Heart (tissue), 3 donors: ENCODE measurements around a stretch of chr16.

DNA sequence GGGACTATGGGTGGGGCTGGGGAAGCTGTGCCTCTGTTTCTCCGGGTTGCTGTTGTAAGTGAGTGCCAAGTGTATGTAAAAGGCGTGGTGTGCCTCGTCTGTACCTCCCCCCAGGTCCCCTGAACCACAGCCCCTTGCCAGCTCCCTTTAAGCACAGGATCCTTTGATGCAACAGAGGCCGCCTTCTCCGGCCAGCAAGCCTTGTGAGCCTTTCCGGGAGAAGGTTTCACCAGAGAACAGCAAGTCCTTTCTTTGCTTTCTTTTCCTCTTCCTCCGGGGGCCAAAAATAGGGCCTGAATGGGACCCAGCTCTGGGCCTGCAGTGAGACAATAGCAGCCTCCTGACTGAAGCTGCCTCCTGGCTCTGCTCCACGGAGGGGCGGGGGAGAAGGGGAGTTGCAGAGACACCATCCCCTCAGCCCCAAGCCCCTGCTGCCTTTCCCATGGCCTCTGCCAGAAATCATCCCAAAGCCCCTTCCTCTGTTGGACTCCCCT lies 9.0 kb downstream of the ADGRG1 start:
- RAMPAGE, long total RNA, 2 experiments = no peak in any of the 2 experiments

GRCh38 chr16:57643267-57643995 lies 15.0 kb downstream of the ADGRG1 start:
- RAMPAGE, long total RNA, 2 experiments = no peak in any of the 2 experiments

DNA sequence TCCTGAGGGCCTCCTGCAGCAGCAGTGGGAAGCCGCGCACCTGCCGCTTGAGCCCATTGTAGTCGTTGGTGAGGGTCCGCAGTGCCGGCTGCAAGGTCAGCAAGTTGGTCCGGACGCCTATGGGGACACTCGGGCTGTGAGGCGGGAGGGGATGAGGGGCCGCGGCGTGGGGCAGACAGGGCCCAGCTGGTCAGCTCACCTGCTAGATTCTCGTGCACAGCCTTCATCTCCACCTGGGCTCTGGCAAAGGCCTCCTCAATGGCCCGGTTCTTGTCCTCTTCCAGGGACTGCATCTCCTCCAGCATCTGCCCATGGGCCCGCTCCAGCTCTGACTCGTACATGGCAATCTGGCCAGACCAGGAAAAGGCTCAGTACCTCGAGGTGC lies 32.7 kb downstream of the KIFC3 start:
- RAMPAGE, long total RNA, 2 experiments = no peak in any of the 2 experiments

GRCh38 chr16:57800927-57801713 lies 1.2 kb downstream of the KIFC3 start:
- RAMPAGE, long total RNA, 2 experiments = no peak in any of the 2 experiments

GRCh38 chr16:57825112-57825390 lies 22.8 kb upstream of the KIFC3 start:
- RAMPAGE, long total RNA, 2 experiments = no peak in any of the 2 experiments

- RAMPAGE, long total RNA, 2 experiments = no peak in any of the 2 experiments
Measured at GRCh38 chr16:57863309-57864053, 61.2 kb upstream of the KIFC3 start.

- RAMPAGE, long total RNA, 2 experiments = no peak in any of the 2 experiments
Measured at GRCh38 chr16:58047538-58048044, 22.0 kb downstream of the MMP15 start.

DNA sequence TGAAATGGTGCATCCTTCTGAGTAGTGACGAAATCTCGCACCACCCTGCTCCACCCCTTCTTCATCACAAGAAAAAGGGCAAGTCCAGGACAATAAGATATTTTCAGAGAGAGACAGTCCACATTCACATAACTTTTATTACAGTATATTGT lies 23.7 kb upstream of the PRSS54 start:
- RAMPAGE, long total RNA, 2 experiments = no peak in any of the 2 experiments

DNA sequence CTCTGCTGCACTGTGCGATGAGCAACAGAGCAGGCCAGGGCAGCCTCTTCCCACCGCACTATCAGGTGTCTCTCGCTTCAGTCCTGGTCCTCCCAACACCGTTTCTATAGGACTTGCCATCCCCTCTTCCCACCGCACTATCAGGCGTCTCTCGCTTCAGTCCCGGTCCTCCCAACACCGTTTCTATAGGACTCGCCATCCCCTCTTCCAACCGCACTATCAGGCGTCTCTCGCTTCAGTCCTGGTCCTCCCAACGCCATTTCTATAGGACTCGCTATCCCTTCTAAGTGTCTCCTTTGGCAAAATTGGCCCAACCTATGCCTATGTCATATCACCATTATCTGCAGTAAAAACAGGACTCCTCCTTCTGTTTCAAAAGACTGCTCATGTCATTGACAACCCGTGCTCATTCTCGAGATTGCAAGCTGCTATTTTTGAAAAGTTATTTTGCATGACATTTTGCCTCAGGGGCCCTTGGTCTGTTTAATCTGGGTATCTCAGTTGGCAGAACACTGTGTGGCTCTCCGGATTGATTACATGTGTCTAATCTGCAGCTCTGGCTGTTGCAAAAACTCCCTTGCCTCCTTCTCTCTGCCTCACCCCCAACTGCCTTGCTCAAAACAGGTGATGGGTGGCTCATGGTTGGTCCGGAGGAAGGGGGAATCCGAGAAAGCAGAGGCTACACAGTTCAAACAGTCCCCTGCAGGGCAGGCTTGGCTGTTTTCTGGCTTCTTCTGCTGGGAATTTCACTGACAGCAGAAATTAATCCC lies 25.2 kb downstream of the GINS3 start:
- RAMPAGE, long total RNA, 2 experiments = start-site peak on the minus strand in 1 of 2 experiments, centred at position 285 of the sequence, 30 reads per replicate

DNA sequence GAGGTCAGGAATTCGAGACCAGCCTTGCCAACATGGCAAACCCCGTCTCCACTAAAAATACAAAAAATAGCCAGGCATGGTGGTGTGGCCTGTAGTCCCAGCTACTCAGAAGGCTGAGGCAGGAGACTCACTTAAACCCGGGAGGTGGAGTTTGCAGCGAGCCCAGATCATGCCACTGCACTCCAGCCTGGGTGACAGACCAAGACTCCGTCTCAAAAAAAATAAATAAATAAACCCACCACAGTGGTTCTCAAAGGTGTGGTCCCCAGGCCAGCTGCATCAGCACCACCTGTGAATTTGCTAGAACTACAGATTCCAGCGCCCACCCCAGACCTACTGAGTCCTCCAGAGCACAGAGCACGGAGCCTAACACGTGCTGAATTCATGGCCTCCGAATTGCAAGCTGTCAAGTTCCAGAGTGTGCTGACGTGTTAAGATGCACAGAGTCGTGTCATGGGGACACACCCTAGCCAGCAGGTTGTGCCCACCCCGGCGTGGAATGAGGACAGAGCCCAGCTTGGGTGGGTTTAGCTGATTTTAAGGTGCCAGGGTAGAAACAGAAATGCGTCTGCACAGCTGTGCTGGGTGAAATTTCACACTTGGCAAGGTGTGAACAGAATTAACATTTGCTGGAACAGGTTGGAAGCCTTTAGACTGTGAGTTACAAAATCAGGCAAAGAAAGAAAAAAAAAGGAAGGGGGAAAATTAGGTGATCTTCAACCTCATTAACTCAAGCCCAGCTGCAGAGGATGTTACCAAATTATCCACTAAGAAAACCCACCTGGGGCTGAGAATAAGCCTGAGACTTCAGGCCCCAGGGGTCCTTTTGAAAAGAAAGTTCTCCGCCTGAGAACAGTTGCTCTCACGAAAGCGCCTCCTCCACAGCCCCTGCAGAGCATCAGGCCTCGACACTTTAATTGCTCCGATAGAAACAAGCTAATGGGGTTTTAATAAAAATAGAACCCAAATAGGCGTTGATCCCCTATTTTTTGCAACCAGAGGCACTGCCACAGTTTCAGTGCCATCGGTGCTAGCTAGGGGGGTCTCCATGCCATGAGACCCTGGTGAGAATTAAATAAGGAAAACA lies 27.1 kb downstream of the GINS3 start:
- RAMPAGE, long total RNA, 2 experiments = no peak in any of the 2 experiments

DNA sequence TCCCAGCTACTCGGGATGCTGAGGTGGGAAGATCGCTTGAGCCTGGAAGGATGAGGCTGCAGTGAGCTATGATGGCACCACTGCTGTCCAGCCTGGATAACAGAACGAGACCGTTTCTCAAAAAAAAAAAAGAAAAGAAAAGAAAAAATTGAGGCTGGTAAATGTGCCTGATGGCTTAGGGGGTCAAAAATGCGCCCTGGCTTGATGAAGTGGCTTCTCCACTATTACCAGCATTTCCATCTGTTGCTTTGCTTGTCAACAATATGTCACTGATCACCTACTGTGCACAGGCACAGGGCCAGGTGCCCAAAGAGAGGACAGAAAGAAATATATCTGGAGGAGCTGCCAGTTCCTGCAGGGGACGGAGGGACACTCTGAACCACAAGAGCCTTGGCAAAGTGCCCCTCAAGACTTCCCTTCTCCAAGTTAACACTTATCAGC lies 34.6 kb downstream of the GINS3 start:
- RAMPAGE, long total RNA, 2 experiments = no peak in any of the 2 experiments

DNA sequence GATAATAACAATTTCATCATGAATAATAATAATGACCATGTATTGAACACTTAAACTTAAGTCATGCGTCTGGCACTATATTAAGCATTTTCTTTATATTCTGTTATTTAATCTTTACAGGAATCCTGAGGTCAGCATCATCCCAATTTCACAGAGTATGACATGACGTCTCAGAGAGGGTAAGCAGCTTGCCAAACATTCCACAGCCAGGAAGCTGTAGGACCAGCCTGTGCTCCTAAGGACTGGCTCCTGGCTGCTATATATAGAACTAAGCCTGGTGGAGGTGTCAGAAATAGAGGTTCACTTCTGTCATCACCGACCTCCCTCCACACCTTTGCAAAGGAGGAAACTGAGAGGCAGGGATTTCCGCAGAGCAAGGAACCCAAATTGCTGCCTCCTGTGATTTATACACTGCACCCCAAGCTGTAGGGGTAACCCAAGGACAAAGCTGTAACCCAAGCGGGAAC lies 37.9 kb upstream of the NDRG4 start:
- RAMPAGE, long total RNA, 2 experiments = no peak in any of the 2 experiments

DNA sequence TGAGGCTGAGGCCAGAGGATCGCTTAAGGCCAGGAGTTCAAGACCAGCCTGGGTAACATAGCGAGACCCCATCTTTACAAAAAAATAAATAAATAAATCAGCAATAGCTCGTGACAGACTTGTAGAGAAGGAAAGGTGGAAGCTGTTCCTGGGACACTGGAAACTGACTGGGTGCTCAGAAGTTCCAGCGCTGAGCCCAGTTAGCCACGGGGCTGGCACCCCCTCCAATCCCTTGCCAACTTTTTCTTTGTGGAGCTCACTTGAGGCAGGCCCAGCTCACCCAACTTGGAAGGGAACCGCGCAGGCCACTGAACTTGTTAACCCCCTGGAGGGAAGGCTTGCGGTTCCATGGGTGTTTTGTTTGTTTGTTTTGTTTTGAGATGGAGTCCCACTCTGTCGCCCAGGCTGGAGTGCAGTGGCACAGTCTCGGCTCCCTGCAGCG lies 34.3 kb upstream of the NDRG4 start:
- RAMPAGE, long total RNA, 2 experiments = no peak in any of the 2 experiments

- RAMPAGE, long total RNA, 2 experiments = no peak in any of the 2 experiments
Measured at GRCh38 chr16:58471274-58471794, 28.6 kb upstream of the NDRG4 start.

GRCh38 chr16:58507135-58507544 lies 7.2 kb downstream of the NDRG4 start:
- RAMPAGE, long total RNA, 2 experiments = no peak in any of the 2 experiments

DNA sequence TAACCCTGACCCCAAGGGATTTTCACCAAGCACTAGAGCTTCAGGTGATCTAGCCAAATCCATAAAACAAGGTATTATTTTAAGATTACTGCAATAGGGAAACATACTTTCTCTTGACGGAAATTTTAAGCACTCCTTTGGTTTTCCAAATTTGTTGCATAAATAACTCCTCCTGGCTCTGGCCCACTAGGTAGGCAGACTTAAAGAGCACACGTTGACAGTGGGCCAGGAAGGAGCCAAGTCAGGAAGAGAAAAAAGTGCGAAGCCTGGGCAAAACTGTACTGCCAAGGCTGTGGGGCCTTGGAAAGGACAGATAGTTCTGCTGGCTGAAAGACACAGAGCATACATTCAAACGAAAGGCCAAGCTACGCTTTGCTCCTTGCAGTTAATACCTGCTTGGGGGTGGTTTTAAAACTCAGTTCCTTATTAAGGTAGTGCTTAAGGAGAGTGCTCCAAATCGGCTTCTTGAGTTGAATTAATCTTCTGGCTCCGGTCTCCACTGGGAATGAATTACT lies 1.4 kb downstream of the GOT2 start:
- RAMPAGE, long total RNA, 2 experiments = no peak in any of the 2 experiments

DNA sequence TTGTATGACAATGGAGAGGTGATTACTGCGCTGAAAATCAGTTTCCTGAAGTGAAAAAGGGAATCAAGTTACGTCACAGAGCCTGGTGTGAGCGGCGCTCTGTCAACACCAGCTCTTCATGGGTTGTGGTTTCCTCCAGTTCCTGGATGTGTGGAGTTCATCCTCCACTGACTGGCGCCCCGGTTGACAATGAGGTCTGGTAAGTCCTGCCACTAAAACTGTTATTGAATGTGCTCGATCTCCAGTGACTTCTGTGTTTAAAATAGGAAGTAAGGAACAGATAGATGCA lies 21.8 kb upstream of the GOT2 start:
- RAMPAGE, long total RNA, 2 experiments = no peak in any of the 2 experiments

GRCh38 chr16:61918031-61919071 lies 117.9 kb downstream of the CDH8 start:
- RAMPAGE, long total RNA, 2 experiments = no peak in any of the 2 experiments

- RAMPAGE, long total RNA, 2 experiments = no peak in any of the 2 experiments
Measured at GRCh38 chr16:63664800-63665096, 1457.1 kb downstream of the CDH11 start.

- RAMPAGE, long total RNA, 2 experiments = no peak in any of the 2 experiments
Measured at GRCh38 chr16:64217064-64217487, 904.8 kb downstream of the CDH11 start.